Mesenteric fat pad (tissue), 1 donor: ENCODE measurements around a stretch of chr10.

- PRO-cap: no peak
These were observed 38.0 kb downstream of the LYZL1 start for GRCh38 chr10:29326761-29327422.

DNA sequence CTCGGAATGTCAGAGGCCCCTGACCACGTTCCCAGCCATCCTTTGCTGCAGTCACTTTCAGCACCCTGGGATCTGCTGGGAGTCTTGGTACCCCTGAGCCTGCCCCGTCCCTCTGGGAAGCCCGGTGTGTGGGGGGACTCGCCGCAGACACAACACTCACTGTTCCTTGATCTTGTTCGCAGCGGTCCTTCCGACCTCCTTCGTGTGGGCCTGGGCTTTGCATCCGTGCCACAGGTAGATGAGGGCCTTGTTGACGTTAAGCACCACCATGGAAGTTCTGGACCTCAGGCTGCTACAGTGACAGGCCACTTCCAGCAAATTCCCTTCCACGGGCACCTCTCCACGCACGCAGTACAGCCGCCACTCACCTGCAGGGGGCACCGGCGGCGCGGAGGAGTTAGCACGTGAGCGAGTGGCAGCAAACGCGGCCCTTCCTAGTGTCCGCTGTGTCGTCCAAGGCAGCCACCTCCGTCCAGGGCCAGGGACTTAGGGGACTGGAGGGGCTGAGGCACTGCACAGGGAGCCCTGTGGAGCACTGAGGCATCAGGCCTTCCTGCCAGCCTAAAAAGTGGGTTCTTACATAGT, 164.6 kb downstream of the SVIL start:
- PRO-cap: no peak

- PRO-cap: no peak
These were observed 163.7 kb downstream of the SVIL start for GRCh38 chr10:29470872-29471605.

- PRO-cap: no peak
These were observed 73.0 kb downstream of the SVIL start for GRCh38 chr10:29561494-29562454.

DNA sequence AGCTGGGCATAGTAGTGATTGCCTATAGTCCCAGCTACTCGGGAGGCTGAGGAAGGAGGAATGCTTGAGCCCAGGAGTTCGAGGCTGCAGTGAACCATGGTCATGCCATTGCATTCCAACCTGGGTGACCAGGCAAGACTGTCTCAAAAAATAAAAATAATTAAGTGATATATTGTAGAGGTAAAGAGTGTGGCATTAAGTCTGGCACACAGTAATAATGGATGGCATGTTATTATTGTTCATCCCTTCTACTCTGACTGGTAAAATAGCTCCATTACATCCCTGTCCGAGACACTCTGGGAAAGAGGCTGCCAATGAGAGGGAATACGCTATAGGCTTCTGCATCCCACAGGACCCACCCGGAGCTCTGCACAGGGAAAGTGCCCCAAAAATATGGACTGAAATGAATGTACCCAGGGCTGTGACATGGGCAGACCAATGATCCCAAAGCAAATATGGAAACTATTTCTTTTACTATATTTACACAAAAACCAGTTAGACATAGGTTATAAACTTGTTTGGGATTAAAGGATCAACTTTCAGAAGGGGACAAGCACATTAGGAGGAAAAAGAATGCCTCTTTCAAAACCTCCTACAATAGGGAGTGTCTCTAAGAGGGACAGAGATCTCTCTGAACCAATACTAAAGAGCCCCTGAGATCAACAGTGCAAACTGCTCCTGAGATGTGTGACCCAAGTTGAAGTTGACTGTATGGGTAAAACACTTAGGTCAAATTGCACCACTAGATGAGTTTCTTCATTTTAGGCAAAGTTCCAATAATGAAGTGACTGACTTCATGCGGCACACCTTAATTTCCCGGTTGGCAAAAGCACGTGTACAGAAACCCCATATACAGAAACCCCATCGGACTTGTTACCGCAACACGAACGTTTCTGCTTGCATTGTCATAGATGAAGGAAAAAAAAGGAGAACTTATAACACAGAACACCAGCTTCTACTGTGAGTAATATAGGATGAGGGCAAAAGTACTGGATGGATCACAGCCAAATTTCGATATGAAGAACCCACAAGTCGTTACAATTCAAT, 4.6 kb downstream of the SVIL start:
- PRO-cap: no peak

DNA sequence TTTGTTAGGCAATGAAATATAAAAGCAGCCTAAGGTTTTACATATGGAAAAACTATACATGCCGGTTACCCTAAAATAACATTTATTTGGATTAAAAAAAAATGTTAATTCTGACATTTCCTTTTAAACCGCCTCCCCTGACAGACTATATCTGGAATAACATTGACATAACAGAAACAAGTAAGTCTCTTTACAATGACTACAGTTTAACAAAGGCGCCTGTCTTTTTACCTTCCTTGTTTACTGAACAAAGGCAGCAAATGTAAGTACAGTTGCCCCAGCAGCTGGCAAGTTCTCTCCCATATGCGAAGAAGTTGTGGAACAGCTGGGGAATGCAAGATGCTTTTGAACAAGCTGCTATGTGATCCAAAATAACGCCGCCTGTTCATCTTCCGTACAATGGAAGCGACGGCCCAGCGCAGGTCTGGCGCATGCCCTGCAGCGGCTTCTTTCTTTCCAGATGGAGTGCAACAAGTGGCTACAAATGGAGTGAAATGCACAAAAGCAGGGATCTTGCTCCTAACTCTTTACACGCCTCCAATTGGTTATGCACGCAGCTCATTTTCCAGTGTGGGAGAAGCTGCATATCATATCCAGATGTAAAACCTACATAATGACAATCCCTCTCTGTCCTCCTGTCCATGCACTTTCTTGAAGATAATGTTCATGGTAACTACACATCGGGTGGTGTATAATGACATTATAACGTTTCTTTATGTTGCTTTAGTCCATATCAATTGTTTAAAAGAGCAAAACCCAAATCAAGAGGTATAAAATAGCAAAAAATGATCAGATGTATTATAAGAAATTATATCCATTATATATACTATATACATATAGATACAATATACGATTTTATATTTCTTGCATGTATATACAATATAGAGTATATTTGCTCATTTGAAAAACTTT, 97.1 kb upstream of the SVIL start:
- PRO-cap: no peak

DNA sequence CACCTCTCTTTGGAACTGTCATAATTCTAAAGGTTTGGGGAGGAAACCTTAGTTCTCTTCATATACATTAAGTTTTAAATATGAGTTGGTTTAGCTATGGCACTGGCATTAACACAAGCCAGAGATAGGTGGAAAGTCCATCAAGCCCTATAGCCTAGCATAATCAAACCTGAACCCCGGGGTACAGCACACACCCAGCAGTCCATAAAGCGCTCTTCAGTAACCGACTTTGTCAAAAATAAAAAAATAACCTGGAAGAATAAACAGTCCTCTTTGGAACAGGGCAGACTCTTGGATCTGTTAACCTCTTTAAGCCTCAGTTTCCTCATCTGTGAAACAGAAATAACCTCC, 99.4 kb upstream of the SVIL start:
- PRO-cap: no peak

DNA sequence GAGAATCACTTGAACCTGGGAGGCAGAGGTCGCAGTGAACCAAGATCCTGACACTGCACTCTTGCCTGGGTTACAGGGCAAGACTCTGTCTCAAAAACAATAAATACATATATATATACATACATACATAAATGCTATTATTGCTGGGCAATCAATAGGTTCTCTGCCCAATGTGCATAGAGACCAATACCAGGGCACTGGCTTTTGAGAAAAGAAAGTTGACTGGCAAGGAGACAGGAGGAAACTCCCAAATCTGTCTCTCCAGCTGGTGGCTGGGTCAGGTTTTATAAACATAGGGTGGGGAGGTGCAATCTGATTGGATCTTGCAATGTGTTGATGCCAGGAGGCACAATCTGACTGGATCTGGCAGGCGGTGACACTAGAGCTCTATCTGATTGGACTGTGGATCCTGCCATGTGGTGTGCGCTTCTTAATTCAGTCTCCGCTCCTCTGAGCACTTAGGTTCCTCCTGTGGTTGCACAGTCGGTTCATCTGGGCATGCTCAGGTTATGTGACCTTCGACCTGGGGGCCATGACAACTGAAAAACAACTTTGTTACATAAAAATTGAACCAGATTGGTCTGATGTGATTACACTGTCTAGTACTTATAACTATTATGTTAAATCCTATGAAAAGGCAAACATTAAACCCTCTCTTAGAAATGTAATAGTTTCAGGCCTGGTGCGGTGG, 127.0 kb upstream of the SVIL start:
- PRO-cap: no peak

DNA sequence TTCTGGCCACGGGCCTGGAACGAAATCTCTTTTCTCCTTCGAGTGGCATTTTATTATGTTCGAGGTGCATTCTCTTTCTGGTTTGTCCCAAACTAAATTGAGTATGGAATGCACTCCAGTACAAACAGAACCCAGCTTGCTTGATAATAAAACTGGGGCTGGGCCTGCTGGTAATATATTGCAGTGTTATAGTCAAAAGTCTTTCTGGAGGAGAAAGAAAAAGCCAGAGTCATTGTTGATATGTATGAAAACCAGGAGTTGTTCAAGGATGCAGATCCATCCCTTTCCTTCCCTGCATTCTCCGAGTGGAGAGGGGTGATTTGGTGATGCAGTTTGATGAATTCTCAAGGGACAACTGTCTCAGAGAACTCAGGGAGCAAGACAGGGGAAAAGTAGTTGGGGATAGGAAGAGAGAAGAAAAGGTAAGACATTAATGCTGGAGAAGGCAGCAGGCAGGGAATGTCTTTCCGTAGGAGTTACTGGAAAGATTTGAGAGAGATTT, 160.6 kb upstream of the SVIL start:
- PRO-cap: no peak

- PRO-cap: no peak
These were observed 170.2 kb upstream of the SVIL start for GRCh38 chr10:29804808-29805477.

DNA sequence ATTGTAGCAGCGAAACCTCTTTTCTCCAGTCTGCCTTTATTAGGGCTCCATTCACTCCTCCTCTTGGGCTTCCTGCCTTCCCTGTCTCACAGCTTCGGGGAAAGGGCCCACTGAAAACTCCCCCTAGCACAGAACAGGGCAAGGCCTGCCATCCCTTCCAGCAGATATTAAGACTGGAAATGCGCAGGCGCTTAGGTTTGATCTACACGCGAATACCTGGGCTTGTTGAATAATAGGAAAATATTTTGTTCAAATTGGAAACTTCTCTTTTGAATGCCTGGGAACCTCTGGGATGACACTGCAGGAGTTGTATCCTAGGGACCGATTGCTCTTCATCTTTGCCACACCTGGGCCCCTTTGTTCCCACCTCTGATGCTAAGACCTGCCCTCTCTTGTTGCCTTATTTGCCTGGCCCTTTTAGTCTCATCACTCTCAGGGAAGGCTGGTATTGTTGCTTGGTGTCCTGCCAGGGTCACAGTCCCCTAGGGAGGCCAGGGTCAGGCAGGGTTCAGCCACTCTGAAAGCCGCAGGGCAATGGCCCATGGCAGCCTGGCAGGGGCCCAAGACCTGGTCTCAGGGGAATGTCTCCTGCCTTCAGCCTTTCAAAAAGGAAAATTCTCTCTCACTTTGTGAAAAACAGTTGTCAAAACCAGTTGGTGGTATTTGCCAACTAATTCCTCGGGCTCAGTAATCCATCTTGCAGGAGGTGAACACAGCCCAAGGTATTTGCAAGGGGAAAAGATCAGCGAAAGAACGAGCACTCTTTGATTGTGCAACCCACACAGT, 101.7 kb downstream of the JCAD start:
- PRO-cap: no peak

DNA sequence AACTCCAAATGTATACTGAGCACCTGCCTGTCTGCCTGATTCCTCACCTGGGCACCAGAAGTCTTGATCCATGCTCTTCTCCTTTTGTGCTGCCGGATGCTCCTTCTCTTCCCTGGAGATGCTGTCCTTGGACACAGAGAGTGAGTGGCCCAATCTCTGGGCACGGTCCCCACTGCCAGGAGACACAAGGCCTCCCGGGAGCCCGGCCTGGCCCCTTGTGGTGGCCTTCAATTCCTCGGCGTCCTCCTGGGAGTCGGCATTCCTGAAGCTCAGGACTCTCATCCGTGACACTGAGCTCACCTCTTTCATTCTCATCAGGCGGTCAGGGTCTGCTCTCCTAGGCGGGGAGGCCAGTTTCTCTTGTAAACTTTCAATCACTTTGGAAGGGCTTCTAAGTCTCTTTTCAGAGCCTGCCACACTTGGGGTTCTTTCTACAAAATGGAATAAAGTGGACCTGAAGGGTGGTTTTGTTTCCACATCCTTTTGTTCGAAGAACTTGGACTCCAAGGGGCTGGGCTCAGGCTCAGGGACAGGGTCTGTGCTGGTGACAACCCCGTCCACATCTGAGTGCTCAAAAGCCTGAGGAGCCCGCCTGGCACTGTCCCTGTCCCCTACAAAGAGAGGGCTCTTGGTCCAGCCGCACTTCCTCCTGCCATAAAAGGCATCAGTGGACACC, 33.2 kb downstream of the JCAD start:
- PRO-cap: no peak

DNA sequence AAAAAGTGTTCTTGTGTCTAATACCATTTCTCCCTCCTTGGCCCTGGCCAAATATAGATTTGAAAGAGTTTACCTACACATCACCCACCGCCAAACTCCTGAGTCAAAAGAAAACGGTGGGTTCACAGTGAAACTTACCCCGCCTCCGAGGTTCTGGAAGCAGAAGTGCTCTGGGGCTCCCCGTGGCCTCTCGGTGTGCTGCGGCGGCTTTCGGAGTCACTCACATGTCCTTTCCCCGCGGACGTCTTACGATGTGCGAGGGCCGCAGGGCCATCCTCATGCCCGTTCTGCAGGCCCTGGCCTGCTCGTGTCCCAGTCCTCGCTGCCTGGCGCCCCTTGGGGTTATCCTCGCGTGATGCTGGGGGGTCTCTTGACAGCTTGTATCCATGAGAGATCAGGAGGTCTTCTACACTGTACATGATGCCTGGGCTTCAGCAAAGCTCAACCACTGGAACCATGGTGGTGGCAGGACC, 12.0 kb downstream of the JCAD start:
- PRO-cap: no peak

DNA sequence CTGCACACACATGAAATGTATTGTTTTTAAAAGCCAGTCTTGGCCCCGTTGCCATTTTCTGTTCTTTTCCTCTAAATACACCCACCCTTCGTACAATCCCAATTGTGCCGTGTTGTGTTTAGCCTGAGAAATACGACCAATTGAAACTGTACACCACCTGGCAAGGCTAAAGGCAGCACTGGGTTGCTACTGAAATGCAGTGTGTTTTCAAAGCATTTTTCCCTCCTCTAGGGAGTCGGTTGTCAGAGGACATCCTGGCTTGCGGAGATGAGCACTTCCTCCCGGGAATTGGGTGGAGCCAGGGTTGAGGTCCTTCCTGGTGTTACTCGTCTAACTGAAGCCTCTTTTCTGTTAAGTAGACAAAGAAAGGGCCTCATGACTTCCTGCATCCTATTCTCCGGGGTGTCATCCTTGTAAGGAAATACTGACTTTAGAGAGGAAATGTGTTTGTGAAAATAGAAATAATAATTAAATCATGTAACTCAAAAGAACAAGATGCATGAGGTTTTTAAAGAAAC, 133.5 kb downstream of the MTPAP start:
- PRO-cap: no peak

DNA sequence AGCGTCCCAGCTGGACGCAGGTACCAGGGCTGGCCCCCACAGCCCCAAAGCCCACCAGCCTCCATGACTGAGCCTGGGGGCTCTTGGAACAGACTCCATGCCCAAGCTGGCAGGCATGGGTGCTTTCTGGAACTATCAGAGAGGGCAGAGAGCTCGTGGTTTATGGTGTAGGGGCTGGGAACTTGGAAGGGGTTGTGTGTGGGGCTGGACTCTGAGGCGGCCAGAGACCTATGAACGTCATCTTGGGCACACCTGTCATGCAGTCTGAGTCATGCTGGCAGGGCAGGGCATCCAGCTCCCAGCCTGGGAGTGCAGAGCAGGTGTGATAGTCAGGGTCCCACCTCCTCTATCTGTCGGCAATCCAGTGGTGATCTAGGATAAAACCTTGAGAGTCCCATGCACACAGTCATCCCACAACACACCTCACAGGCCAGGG, 8.3 kb upstream of the MTPAP start:
- PRO-cap: no peak

DNA sequence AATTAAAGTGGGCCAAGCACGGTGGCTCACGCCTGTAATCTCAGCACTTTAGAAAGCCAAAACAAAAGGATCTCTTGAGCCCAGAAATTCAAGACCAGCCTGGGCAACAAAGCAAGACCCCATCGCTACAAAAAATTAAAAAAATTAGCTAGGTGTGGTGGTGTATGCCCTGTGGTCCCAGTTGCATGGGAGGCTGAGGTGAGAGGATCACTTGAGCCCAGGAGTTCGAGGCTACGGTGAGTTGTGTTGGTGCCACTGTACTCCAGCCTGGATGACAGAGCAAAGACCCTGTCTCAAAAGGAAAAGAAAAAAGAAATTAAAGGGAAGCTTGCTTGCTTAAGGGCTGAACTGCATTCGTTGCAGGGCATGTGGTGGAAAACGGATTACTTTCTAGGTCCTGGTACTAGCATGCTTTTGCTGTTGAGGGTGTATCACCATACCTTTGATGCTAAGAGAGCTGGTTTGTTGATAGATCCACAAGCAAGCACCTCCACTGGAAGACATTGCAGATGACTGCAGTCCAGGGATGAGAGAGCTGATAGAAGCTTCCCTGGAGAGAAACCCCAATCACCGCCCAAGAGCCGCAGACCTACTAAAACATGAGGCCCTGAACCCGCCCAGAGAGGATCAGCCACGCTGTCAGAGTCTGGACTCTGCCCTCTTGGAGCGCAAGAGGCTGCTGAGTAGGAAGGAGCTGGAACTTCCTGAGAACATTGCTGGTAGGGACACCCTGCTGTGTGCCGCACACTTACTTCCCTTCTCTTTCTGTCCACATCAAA, 25.0 kb downstream of the MAP3K8 start:
- PRO-cap: no peak

GRCh38 chr10:30502229-30502758, 68.3 kb downstream of the MAP3K8 start:
- PRO-cap: no peak

DNA sequence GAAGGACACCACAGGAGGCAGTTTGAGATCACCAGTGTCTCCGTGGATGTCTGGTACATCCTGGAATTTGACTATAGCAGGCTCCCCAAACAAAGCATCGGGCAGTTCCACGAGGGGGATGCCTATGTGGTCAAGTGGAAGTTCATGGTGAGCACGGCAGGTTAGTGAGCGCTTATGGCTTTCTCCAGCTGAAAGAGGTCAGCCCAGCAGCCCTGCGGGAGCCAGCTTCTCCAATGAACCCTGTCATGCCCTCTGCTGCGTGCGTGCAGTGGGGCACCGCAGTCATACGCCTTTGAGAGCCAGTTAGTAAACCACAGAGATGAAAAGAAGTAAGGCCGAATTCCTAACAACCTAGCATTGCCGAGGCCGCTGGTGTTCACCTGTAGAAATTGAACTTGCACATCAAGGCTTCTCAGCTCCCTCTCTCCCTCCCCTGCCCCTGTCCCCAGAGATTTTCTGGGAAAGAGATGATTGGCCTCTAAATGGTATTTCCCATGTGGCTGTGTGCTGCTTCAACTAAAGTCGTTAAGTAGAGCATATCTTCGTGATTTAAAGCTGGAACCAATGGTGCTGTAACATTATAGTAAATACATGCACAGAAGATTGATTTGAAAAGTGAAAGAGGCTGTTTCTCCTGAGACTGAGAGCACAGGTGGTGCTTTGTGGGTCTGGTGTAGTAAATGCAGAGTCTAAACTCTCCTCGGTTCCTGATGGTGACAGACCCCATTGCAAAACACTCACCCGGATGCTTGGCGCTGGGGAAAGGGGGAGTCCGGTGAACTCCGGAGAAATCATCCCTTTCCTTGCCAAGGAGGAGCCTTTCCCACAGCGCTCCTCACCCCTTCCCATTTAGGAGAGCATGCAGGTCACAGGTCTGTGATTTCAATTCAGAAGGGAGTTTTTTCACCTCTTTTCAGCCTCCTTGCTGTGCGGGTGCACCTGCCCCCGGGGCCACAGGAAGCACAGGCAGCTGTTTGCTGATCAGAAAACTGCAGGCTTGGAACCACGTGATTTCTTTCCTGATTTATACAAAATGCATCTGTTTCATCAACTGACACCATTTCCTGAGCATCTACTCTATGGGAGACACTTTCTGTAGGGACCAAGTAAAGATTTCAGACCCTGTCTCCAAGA, 75.3 kb upstream of the LYZL2 start:
- PRO-cap: no peak

GRCh38 chr10:31071039-31072163, 39.7 kb upstream of the ZNF438 start:
- PRO-cap: no peak

GRCh38 chr10:31134897-31135114, 103.1 kb upstream of the ZNF438 start:
- PRO-cap: no peak